B cell (primary cell): ENCODE measurements around a stretch of chr10.

GRCh38 chr10:59907097-59907279 is 632 bp upstream of the CCDC6 start:
- PRO-cap = no peak
- CAGE, long polyA plus RNA = no peak

- PRO-cap = no peak
- CAGE, long polyA plus RNA = no peak
These were observed 122.2 kb upstream of the CCDC6 start for GRCh38 chr10:60028487-60028984.

DNA sequence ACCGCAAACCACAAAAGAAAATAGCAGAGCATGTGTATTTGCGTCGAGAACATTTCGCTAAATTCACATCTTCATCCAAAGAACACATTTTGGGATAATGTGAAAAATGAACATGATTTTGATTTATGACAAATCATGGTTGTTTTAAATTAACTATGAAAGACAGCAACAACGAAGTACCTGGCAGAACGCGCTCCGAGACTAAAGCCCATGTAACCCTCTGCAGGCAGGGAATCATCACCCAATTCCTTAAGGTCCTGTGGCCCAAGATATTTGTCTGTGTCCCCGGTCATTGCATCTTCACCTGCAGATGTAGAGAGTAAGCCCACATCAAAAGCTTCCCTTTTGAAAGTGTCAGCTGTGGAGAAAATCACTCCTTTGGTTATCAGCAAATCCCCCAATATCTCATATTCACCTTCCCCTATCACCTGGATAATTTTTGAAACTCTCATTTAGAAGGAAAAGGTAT is 232.5 kb upstream of the CCDC6 start:
- PRO-cap = no peak
- CAGE, long polyA plus RNA = no peak

- PRO-cap = no peak
- CAGE, long polyA plus RNA = no peak
These were observed 234.9 kb upstream of the CCDC6 start for GRCh38 chr10:60141272-60141717.

GRCh38 chr10:60298233-60298986 is 91.3 kb downstream of the ANK3 start:
- PRO-cap = no peak
- CAGE, long polyA plus RNA = no peak

DNA sequence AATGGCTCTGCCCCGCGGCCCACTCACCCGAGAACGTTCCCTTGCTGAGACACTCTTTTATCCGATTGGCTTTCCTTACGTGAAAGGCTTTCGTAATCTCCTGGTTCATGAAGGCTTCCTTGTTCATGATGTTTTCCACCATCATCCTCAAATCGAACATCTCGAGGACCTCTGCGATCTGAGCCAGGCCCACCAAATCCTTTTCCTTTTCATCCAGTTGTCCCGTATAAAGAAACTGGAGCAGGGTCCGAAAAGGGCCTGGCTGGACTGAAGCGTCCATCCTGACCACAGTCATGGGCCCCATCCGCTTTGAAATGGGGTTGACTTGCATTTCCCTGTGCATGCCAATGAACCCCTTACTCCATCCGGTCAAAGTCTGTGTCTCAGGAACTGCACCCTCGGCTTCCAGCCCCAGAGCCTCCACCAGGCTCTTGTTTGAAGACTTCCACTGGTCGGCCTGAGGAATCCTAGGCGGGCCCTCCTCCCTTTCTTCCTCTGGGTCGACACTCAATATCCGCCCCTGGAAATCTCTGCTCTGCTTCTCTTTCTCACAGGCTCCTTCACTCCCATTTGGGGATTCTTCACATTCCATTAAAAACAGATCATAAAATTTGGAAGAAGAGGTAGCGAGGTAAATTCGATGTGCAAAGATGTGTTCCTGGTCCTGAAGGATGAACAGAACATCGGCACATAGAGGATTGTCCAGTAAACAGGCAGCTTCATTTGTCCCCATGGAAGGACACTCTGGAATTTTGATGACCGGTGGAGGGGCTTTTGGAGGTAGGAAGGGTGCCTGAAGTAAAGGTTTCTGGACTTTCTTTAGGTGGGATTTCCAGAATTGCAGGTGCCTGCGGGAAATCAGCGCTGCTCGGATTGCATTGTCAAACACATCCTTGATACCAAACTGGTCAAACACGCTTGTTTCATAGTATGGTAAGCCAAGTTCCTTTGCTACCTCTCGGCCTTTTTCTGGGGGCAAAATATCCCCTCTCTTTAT is 55.5 kb downstream of the RHOBTB1 start:
- PRO-cap = no peak
- CAGE, long polyA plus RNA = no peak

GRCh38 chr10:60942395-60943341 is 1.3 kb downstream of the RHOBTB1 start:
- PRO-cap = unidirectional peak, plus-strand start at chr10:60942985
- CAGE, long polyA plus RNA = no peak

DNA sequence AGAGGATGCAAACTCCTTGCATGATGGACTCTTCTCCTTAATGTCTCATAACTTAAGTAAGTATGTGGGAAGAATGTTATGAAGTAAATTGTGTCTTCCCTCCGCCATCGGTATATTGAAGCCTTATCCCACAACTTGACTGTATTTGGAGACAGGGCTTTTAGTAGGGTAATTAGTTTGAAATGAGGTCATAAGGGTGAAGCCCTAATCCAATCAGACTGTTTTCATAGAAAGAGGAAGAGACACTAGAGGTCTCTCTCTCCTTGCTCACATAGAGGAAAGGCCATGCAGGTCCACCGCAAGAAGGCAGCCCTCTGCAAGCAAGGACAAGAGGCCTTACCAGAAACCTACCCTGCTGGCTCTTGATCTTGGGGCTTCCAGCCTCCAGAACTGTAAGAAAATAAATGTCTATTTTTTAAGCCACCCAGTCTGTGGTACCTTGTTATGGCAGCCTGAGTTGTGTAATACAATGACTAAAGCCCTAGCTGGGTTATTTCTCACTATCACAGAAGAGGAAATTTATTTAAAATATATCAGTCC is 12.7 kb upstream of the TMEM26 start:
- PRO-cap = no peak
- CAGE, long polyA plus RNA = no peak

DNA sequence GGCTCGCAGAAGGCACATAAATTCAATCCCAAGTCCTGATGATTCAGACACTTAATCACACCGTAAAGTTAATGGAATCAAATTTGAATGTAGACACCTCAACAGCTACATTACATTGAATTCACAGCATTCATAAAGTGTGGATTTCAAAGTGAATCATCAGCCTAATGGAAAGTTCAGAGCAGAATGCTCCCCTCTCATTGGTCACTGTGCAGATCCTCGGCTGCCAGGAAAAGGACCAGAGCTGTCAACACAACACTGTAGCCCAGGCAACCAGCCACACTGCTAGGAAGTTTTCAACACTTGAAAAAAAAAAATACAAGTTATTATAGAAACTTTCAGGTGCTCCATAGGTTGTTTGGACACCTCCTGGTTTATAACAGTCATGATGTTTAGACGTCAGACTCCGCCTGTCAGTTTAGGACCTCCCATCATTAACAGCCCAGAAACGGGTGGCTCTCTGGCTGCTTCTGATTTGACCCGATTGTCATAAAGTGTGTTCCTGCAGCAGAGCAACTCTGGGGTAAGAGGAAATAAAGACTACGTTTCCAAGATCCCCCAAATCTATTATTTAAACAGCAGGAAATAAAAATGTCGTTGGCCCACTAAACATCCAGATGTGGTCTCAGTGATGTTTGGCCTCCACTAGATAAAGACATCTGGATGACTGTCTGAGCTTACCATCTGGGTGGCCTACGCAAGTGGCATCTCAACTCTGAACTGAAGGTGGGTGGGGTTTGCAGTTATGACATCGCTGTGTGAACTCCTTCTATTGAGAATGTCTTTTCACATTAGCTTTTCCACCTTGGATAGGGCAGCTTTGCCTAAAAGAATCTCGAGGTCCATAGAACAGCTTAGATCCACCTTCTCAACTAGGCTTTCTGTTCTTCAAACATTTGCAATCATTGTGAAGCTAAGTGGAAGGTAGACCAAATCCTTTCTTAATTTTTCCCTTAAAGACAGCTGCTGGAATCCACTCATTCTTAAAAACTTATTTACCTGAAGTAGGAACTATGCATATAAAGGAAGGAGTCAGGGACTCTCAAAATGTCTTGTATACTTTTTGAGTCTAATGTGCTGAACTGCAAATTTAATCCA is 117.5 kb downstream of the CABCOCO1 start:
- PRO-cap = no peak
- CAGE, long polyA plus RNA = no peak

DNA sequence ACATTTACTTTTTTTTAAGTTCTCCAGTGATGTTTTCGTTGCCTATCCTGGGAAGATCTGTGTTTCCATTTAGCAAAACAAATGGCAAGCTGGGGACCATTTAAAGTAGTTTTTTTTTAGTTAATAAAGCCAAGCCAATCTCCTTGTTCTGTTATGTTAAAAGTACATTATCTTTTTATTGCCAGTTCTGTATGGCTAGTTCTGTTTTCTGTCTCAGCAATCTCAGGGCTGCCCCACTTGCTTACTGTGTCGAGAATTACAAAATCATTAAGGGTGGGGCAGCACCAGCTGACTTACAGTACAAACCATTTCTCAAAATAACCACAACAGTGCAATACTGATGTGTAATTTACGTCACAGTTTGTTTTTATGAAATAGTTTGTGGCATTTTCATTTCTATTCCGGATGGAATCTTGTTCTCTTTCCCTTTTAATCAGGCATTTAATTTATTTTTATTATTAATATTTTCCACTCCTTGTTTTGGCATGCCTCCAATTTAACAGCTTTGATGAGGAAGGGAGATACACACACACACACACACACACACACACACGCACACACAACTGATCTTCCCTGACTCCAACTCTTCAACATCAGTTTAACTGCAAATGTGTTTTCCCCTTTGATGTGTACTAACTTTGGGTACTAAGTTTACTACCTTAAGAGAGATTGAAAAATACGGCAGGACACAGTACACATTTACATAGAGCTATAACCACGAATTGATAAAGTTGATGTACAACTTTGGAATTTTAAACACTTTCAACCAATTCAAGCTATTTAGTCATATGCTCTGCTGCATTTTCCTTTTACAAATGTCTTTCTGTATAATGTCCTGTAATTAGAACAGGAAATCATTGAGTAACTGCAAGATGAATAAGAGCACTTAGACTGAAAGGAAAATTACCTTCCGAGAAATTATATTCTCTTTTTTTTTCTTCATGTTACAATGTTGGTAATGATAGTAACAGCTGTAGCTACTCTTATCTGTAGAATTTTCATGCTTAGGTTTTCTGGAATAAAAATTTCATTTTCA is 91.4 kb downstream of the ARID5B start:
- PRO-cap = bidirectional peak, plus-strand start at position 374 of the sequence, minus-strand start at position 266 of the sequence
- CAGE, long polyA plus RNA = no peak

- PRO-cap = bidirectional peak, plus-strand start at chr10:62017343, minus-strand start at chr10:62017343
- CAGE, long polyA plus RNA = no peak
These were observed 115.5 kb downstream of the ARID5B start for GRCh38 chr10:62016717-62017593.

GRCh38 chr10:62019441-62019962 is 118.0 kb downstream of the ARID5B start:
- PRO-cap = no peak
- CAGE, long polyA plus RNA = no peak

DNA sequence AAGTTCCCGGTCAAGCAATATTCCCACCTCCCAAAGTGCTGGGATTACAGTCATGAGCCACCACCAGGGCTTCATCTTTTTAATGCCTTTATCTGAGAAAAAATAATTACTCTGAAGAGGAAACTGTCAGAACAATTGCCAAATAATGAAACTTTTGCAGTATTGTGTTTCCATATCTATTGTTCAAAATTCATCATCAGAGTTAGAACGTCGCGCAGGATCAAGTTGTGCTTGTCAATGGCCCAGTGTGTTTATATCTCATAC is 143.0 kb downstream of the ARID5B start:
- PRO-cap = no peak
- CAGE, long polyA plus RNA = no peak

GRCh38 chr10:62047500-62047769 is 145.9 kb downstream of the ARID5B start:
- PRO-cap = no peak
- CAGE, long polyA plus RNA = no peak

GRCh38 chr10:62047770-62048421 is 146.4 kb downstream of the ARID5B start:
- PRO-cap = no peak
- CAGE, long polyA plus RNA = no peak

GRCh38 chr10:62048422-62049528 is 147.3 kb downstream of the ARID5B start:
- PRO-cap = bidirectional peak, plus-strand start at chr10:62049357, minus-strand start at chr10:62049250
- CAGE, long polyA plus RNA = no peak

GRCh38 chr10:62063803-62064490 is 162.4 kb downstream of the ARID5B start:
- PRO-cap = no peak
- CAGE, long polyA plus RNA = no peak

DNA sequence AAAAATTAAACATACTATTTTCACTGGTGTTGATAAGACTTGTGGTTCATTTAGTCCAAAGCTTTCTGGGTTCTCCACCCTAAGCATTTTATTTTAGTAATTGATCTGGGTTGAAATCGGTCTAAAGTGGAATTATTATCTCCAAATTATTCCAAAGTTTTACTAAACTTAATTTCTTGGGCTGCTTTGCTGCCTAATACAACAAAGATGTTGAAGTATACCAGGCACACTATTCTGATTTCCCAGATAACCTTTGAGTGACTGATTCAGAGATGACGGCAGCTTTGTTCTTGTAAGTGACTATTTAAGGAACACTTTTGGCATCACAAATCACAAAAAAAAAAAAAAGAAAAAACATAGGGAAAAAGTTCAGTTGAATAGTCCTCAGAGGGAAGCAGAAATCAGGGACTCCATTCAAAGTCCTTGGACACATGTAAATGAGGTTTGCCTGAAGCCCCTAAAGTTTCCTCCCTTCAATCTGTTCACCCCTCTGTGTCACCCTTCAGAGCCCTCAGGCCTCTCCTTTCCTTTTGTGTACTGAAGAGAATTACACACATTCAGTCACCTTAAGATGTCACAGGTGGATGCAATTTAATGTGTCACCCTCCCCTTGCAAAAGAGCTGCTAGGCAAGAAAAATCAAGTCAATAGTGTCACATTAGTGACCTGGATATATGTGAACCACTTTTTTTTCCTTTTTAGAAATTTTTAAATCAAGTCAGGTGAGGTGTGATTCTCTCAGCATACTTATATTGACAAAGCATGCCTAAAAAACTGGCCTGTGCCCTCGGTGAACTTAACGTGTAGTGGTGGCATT is 81.5 kb downstream of the RTKN2 start:
- PRO-cap = no peak
- CAGE, long polyA plus RNA = no peak

- PRO-cap = no peak
- CAGE, long polyA plus RNA = no peak
These were observed 146.0 kb upstream of the ADO start for GRCh38 chr10:62658465-62658906.

- PRO-cap = no peak
- CAGE, long polyA plus RNA = no peak
These were observed 44.2 kb upstream of the ADO start for GRCh38 chr10:62760156-62760828.